ENCODE data around the genes WDR82, SEMA3G and NISCH.

DNA sequence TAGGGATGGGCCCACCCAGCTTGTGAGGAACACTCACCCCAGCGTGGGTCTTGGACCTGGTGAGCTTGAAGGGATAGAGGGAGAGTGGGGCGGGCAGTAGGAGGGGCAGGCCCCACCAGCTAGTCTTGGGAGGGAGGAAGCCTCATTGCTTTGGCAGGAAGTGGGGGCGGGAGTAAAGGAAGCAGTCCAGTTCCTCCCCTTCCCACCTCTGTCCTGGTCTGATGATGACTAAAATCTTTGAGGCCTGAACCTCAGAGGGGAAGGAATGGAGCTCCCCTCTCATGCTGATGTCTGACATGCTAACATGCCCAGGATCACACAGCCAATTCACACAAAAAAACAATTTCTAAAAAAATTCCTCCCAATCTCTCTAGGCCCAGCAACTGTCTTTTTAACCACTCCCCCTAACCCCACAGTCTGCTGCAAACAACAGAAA lies 30.7 kb upstream of the DUSP7 start:
- RRBS = no CpG with 5 or more reads among the region's 3 CpGs

DNA sequence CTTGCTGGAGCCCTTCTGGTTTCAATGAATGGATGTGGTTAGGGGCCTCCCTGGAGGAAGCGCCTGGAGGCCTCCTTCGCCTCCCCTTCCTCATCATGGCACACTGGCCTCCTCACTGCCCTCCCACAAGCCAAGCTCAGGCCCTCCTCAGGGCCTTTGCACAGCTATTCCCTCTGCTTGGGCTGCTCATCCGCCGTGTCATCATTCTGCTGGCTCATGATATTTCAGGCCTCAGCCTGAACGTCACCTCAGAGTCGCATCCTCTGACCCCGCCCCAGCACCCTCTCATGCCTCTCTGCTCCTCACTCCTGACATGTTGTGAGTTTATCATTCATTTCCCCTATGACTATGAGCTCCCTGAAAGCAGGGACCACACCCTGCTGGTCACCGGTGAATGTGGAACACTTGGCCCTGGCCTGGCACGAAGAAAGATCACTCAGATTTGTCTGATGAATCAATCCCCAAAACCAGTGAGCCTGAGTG lies 20.7 kb upstream of the POC1A start:
- RRBS = no CpG with 5 or more reads among the region's 9 CpGs

GRCh38 chr3:52195729-52196346 lies 2.1 kb upstream of the ALAS1 start:
- RRBS = no CpG with 5 or more reads among the region's 12 CpGs

DNA sequence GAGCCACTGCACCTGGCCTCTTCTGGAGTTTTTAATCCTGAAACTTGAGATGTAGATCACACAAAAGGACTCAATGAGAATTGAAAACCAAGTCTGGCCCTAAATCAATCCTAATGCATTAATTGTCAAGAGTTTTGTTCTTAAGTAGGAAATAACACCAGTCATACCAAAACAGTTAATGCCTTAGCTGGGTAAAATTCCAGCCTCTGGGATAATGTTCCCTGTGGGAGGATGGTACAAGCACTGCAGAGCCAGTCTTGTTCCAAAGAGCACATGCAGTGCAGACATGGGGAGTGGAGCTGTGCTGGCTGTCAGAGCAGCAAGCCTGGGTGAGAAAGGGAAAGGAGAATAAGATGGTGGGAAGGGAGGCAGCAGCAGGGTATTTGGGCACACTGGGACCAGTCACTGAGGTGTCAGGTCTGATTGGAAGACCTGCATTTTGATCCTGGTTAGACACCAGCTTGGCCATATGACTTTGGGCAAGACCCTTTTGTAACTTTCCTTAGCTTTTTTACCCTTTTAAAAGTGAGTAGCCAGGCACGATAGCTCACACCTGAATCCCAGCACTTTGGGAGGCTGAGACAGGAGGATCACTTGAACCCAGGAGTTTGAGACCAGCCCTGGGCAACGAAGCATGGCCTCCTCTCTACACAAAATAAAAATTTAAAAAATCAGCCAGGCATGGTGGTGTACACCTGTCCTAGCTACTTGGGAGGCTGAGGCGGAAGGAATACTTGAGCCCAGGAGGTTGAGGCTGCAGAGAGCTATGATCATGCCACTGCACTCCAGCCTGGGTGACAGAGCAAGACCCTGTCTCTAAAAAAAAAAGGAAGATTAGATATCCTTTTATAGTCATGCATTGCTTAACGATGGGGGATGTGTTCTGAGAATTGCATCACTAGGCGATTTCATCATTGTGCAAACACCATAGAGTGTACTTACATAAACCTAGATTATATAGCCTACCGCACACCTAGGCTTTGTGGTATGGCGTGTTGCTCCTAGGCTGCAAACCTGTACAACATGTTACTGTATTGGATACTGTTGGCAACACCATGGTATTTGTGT lies 12.3 kb downstream of the ALAS1 start:
- RRBS = no CpG with 5 or more reads among the region's 7 CpGs

DNA sequence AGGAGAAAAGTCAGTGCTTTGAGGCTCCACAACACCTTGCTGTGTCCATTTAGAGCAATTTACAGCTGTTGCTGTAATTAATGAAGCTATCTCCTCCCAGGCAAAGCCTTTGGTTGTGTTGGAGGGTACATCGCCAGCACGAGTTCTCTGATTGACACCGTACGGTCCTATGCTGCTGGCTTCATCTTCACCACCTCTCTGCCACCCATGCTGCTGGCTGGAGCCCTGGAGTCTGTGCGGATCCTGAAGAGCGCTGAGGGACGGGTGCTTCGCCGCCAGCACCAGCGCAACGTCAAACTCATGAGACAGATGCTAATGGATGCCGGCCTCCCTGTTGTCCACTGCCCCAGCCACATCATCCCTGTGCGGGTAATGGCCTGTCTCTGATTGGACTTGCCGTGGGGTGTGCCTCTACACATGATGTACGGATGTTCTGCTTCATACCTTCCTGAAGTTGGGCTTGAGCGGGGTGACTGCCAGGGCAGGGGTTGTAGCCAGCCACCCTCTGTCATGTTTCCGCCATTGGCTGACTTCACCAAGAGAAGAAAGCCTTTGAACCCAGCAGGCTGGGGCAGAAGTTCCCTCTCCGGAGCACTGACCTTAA lies 13.3 kb downstream of the ALAS1 start:
- RRBS = no CpG with 5 or more reads among the region's 18 CpGs

- RRBS = no CpG with 5 or more reads among the region's 18 CpGs
These were observed 754 bp upstream of the PPM1M start for GRCh38 chr3:52244785-52245225.

DNA sequence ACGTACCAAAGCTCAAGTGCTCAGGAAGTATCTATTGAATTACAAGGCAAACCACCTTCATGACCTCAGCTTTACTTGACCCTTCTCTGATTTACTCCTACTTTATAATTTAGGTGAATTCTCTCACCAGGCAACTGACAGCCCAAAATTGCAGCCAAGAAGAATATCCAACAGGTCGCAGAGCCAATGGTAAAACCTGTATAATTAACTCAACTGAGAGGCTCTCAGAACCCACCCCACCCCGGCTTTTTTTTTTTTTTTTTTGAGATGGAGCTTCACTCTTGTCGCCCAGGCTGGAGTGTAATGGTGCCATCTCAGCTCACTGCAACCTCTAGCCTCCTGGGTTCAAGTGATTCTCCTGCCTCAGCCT lies 7.1 kb downstream of the PPM1M start:
- RRBS = no CpG with 5 or more reads among the region's 4 CpGs

DNA sequence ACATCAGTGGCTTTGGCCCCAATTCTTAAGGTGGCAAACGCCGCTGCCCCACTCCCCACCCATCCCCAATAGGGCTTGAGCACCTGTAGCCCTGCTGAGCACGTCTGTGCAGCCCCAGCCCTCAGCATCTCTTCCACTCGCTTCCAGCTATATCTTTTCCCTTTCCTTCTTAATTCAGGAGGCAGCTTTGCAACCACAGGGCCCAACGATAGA lies 9.1 kb downstream of the PPM1M start:
- RRBS = no CpG with 5 or more reads among the region's 5 CpGs

DNA sequence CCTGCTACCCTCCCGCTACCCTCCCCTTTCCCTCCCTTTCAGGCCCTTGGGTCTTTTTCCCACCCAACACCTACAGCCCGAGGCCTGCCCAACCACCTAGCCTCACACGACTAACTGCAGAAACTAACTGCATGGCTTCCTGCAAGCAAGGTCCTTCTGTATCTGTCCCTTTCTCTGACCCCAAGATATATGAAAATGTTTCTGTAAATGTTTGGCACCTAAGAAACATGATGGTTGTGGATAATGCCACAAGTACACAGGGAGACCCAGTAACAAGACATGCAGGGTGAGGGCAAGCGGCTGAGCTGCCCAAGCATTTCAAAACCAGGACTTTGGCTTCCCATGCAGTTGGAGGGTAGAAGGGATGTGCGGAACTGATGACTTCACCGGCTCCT lies 11.2 kb downstream of the PPM1M start:
- RRBS = no CpG with 5 or more reads among the region's 6 CpGs

- RRBS = 1% methylated on average over 44 of the region's 117 CpGs
These were observed at the start of gene WDR82 for GRCh38 chr3:52278025-52279137. Gene WDR82, minus strand, starts transcription at chr3:52278649.

DNA sequence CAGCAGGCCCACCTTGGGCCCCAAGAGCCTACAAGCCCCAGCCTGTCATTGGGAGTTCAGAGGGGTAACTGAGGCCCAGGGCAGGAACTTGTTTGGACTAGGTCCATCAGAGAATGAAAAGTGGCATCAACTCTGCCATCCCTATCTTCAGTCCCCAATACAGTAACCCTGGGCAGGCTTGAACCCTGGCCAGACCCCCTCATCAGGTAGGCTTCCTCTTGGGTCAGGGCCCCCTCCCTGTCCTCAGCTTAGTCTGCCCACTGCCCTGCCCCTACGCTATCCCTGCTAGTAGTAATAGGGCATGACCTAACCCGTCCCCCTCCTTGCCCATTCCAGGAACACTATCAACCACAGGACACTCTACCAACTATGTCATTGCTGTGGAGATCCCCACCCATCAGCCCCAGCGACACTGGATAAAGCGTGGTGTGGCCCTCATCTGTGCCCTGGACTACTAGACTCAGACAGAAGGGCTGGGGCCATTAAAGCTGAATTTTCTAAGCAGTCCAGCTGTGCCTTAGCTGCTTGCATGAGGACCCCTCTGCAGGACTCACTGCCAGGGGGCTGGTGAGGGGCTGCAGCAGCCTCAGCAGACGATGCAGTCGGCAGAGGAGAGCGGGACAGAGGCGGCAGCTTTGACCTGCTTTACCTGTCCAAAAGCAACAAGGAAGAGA lies 9.7 kb downstream of the BAP1 start:
- RRBS = no CpG with 5 or more reads among the region's 8 CpGs

DNA sequence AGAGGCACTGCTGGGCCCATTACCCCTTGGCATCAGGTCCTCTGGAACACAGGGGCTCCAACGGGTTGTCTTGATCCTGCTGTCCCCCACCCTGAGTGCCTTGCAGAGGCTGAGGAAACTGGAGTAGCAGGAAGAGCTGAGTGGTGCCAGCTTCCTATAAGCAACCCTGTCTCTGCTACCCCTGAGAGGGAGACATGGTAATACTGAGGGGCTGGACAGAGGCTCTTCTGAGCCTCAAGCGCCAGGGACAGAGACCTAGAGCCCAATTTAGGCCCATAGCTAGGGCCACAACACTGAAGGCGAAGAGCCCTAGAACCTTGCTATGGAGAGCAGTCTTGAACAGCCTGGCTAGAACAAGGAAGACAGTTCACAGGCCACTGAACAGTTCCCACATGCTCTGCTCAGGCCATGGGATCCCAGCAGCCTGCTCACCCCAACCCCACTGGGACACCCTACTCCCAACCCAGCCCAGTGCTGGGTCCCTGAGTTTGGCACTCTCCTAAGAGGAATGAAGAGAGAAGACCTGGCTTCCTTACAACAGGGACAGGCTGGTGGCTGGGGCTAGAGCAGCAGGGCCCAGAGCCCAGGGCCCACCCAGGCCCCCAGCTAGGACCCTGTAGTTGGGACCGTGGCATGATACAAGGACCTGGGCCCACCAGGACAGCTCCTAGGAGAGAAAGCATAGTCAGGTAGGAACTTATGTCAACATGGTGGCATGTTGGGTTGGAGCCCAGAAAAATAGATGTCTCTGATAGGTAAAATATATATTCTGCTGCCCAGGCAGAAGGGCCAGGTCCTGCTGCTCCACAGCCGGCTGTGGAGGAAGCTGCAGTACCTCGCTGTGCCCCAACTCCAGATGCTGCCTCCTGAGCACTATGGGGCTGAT lies 8.3 kb downstream of the BAP1 start:
- RRBS = no CpG with 5 or more reads among the region's 6 CpGs

DNA sequence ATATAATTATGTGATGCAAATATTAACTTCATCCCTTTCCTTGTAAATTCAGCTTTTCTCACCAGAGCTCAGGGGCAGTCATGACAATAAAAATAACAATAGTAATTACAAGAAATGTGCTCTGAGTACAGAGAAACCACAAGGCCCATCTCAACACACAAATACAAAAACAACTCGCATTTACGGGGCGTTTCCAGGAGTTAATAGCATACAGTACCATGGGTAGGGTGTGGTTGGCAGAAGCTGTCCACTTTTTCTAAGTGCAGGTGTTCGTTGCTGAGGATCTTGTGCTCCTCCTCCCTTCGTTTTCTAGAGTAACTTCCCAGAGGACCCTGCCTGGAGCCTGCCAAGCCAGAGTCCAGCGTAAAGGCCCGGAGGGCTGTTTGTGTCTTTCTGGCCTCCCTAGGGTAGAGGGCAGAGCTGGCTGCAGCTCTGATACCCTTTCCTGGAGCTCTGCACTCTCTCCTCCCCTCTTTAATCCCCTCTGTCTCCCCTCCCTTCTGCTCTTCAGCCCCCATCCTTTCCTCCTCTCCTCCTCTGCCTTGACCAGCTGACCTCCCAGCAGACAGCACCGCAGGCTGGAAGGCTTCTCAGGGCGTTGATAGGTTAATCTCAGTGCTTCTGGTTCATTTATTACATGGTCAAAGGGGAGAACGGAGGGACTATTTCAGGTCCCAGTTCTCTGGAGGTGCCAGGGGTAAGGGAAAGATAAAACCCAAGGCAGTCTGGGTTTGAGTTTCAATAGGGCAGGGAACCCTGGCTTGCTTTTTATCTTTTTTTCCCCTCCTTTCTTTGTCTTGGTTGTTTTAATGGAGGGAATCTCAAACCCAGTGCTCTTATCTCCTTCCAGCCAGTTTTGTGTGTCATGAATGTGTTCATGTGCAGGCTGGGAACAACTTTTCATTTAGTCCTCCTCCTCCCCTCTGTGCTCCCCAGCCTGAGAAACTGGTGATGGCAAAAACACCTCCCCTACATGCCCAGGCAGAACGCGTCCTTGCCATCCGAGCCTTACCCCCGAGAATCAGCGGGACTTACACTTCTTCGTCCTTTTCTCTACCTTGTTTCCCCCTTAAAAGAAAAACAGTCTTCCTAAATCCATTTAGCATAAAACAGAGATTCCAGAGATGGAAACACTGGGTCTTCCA lies 11.2 kb downstream of the SEMA3G start:
- RRBS = no CpG with 5 or more reads among the region's 16 CpGs

DNA sequence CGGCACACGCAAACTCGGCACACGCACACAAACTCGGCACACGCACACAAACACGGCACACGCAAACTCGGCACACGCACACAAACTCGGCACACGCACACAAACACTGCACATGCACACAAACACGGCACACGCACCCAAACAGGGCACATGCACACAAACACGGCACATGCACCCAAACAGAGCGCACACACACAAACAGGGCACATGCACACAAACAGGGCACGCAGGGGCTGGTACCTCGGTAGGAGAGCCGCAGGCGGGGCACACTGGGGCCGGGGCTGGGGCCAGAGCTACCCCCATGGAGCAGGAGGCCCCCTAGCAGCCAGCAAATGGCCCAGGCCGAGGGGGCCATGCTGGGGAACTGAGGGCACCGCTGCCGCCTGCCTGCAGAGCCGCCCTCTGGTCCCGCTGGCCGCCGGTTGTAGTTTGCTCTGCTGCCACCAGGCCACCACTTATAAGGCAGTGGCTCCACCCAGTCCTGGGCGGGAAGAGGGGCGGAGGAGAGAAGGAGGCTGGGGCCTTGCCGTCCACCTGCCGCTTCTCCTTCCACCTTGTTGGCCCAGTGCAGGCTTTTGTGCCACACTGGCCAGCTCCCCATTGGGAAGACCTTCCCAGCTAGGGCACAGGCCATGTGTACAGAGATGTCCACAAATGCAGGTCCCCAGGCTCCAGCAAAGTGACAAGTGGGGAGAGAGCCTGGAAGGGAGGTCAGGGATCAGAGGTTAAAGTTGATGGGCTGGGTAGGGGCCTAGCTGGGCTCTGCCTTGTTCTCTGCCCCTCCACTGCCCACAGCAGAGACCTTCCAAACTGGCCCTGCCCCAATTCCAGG lies at the start of gene SEMA3G:
Gene SEMA3G (minus strand): TSS at position 431 of the 832 bp plus-strand sequence.
- RRBS = no CpG with 5 or more reads among the region's 32 CpGs

DNA sequence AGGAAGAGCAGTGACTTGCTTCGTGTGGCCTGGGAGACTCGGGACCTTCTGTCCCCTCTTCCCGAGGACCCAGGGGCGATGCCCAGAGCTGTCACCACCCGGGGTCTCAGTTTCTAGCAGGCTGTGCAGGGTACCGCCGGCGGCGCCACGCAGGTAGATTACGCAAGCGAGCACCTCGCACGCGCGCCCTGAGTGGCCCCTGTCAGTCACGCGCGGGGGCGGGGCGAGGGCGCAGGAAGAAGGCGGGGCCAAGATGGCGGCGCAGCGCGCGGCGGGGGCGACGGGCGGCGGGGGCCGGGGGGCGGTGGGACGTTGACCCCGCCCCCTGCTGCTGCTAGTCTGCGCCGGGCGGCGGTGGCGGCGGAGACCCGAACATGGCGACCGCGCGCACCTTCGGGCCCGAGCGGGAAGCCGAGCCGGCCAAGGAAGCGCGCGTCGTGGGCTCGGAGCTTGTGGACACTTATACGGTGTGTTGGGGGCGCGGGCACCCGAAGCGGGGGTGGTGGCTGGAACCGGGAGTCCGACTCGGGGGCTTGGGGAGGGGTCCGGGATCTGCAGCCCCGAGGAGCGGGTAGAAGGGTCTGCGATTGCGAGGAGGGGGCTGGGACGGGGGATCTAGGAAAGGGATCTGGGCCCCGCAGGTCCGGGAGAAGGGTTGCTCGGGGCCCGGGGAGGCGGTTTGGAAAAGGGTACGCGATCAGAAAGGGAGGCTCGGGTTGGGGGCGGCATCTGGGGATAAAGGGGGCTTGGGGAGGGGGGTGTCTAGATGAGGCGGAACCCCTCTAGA lies at the start of gene NISCH:
Gene NISCH (plus strand): TSS at position 337 of the 787 bp plus-strand sequence.
- RRBS = 1% methylated on average over 35 of the region's 82 CpGs

GRCh38 chr3:52482477-52483410 lies 12.4 kb upstream of the STAB1 start:
- RRBS = no CpG with 5 or more reads among the region's 32 CpGs

DNA sequence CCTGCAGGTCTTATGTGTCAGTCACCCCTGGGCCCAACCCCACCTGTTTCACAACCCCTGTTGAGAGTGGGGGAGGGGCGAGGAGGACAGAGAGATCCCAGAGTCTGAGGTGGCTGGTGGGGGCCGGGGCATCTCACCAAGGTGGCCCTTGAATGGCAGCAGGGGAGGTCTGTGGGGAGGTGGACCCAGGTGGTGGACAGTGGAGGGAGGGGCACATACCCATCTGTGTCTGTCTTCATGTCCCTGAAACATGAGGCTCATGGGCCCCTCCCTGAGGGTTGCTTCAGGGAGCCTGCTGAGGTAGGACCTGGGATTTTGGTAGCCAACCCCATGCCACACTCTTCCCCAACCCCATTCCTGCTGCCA lies 1.8 kb upstream of the STAB1 start:
- RRBS = no CpG with 5 or more reads among the region's 2 CpGs

DNA sequence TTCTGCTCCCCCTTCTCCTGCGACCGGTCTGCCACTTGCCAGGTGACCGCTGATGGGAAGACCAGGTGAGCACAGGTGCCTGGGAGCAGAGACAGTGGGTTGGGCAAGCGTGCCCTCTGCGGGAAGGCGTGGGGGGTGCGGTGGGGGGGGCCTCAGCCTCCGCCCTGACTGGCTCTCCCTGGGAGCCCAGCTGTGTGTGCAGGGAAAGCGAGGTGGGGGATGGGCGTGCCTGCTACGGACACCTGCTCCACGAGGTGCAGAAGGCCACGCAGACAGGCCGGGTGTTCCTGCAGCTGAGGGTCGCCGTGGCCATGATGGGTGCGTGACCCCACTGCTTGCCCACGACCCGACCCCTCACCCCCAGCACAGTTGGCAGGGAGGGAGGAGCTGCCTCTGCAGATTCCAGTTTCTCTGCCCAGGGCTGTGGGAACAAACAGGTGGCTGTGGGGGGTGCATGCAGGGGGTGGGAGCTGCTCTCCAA lies 8.7 kb downstream of the STAB1 start:
- RRBS = no CpG with 5 or more reads among the region's 19 CpGs

DNA sequence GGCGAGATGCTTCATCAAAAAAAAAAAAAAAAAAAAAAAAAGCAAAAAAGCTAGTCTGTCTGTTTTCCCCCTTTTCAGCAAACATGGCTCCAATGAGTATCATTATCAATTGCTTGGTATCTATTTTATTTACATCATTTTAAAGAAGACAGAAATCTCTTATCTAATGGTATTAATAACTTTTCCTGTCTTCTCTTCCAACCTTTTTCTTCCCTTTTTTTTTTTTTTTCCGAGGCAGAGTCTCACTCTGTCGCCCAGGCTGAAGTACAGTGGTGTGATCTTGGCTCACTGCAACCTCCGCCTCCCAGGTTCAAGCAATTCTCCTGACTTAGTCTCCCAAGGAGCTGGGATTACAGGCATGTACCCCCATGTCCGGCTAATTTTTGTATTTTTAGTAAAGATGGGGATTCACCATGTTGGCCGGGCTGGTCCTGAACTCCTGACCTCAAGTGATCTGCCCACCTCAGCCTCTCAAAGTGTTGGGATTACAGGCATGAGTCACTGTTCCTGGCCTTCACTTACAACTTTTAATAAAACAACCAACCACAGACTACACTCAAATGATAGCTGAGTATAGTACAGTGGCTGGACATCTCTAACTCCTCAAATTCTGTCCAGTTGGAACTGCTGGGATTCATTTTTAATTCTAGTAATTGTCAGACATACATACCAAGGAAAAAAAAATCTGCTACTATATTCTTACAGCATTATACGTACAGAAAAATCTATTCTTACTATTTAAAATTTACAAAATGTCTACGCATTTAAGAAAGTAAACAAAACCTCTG lies 71.3 kb upstream of the GNL3 start:
- RRBS = no CpG with 5 or more reads among the region's 8 CpGs

Measured in zone of skin (tissue), 1 donor.